B cell (primary cell): Measurements from ENCODE around the genes OTOP2, GGA3 and GRB2.

GRCh38 chr17:74923499-74923890 lies 440 bp upstream of the USH1G start:
- PRO-cap: no peak
- CAGE, long polyA plus RNA: no peak

DNA sequence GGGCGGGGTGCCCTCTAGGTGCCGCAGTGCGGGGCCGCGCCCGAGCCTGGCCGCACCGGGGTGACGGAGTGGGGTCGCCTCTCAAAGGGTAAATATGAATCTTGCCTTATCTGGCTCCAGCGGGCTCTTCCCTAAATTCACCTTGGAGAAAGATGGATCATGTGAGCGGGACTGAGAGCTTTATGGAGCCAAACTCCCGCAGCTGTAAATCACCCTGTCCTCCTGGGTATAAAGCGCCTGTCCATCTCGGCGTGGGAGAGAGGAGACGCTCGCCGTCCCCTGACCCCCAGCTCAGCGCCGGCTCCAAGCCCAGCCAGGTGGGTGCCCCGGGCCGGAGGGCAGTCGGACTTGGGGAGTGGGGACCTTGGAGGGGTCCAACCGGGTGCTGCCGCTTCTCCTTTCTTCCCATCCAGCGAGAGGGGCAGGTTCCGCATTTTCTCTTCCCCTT lies at the start of gene OTOP2:
TSS of gene OTOP2 (plus strand) at position 257 of the 448 bp plus-strand sequence.
- PRO-cap: no peak
- CAGE, long polyA plus RNA: no peak

DNA sequence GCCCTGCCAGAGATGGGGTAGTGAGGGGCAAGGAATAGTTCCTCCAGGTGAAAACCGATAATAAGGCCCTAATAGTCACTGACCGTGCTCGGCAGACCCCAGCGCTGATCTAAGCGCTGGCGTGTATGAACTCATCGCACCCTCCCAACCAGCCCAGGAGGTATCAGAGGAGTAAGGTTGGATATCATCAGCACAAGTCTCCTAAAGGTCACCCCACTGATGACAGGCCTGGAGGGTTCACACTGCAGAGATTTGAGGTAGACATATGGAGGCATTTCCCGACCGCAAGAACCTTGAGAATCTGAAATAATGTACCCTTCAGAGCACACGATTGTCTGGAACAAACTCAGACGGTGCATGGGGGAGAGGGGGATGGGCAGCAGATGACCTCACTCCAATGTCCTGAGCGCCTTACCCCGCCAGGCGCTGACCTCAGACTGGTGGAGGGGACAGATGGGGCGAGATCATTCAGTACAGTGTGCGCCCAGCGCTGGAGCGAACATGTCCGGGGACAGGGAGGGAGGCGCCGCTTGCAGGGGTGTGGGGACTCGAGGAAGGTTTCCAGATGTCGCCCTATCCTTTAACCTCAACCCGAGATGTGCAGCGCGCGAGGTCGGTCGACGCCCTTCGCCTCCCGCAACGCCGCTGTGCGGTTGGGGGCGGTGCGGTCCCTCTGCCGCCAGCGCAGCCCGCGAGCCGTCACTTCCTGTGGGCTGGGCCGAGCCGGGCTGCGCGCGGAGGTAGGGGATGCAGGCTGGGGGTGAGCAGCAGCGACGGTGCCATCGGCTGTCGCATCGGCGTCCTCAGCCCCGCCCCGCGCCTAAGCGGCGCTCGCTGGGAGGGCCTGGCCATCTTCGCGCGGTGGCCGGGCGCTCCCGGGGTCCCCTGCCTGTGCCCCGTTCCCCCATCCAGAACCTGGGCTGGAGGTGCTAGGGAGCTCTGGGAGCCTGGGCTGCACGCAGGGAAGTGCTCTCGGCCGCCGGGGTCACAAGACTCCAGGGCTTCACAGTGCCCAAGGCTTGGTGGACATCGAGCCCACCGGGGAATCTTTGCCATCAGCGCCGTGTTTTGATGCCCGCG lies 5.4 kb upstream of the CDR2L start:
- PRO-cap: unidirectional peak, plus-strand start at position 435 of the sequence; bidirectional peak, plus-strand start at position 752 of the sequence, minus-strand start at position 649 of the sequence
- CAGE, long polyA plus RNA: no peak

GRCh38 chr17:74982740-74983155 lies 4.7 kb upstream of the CDR2L start:
- PRO-cap: no peak
- CAGE, long polyA plus RNA: no peak

- PRO-cap: no peak
- CAGE, long polyA plus RNA: no peak
Measured at GRCh38 chr17:75019422-75020032, 7.1 kb downstream of the MRPL58 start.

GRCh38 chr17:75032208-75032779 lies 14.5 kb downstream of the ATP5PD start:
- PRO-cap: no peak
- CAGE, long polyA plus RNA: no peak

- PRO-cap: no peak
- CAGE, long polyA plus RNA: no peak
Measured at GRCh38 chr17:75047755-75048112, 709 bp downstream of the KCTD2 start.

- PRO-cap: no peak
- CAGE, long polyA plus RNA: no peak
Measured at GRCh38 chr17:75059762-75060178, 12.7 kb downstream of the KCTD2 start.

DNA sequence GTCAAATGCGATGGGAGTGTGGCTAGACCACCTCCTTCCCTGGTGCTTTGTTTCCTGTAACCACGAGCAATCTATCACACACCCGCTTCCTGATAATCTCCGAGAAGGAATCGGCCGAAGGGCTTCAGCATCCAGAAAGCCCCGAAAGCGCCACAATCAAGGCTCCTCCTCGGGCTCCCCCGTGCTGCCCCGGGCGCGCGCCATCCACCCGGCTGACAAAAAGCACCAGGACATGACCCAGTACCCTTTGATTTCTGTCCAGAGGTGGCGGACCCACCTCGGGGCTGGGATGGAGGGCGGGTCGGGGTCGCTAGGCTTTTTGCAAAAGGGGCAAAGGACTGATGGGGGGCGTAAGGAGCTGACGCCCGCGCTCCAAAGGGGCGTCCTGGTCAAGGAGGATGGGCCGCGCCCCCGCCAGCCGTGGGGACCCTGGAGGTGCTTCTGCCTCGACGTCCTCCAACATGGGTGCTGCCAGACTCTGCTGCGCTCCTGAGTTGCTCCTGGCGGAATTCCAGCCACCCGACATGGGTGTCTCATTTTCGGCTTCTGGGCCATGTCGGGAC lies 636 bp upstream of the ARMC7 start:
- PRO-cap: no peak
- CAGE, long polyA plus RNA: no peak

DNA sequence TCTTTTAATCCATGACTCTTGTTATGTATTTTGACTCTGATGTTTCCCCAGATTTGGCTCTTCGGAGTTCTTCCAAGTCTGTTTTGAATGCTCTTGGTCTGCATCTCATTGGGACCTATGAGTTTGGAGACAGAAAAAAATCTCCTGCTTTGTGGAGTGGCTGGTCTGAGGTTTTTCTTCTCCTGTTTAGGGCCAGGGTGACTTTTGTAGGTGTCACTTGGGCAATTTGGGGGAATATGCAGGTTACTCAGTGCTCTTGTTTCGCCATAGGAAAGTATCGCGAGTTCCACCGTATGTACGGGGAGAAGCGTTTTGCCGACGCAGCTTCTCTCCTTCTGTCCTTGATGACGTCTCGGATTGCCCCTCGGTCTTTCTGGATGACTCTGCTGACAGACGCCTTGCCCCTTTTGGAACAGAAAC lies 27.0 kb downstream of the GGA3 start:
- PRO-cap: no peak
- CAGE, long polyA plus RNA: no peak

GRCh38 chr17:75237485-75238680 lies 23.5 kb downstream of the GGA3 start:
- PRO-cap: no peak
- CAGE, long polyA plus RNA: no peak

GRCh38 chr17:75251756-75252171 lies 9.6 kb downstream of the GGA3 start:
- PRO-cap: no peak
- CAGE, long polyA plus RNA: no peak

DNA sequence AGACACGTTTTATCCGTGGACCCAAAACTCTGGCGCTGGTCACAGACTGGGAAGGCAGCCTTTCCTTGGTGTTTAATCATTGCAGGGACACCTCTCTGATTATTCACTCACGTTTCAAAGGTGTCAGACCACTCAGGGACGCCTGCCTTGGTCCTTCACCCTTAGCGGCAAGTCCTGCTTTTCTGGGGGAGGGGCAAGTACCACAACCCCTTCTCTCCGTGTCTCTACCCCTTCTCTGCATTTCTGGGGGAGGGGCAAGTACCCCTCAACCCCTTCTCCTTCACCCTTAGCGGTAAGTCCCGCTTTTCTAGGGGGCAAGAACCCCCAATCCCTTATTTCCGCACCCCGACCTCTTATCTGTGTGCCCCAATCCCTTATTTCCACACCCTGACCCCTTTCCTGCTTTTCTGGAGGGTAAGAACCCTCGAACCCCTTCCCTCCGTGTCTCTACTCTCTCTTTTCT lies 8.0 kb downstream of the GGA3 start:
- PRO-cap: no peak
- CAGE, long polyA plus RNA: no peak

DNA sequence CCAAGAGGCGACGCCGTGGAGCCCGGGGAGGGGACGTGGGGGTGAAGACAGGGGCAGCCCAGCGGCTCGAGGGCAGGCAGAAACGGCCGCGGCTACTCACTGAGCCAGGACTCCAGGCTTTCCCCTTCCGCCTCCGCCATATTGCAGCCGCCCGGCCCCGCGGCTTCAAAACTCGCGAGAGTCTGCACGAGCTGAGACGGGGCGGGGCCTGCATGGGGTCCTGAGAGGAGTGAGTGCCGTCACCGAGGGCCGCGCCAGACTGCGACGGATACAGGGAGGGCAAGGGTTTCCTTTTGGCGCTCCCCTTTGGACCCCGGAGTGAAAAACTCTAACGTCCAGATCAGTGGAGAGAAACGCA lies at the start of gene GGA3:
TSS of gene GGA3 (minus strand) at position 159 of the 358 bp plus-strand sequence.
- PRO-cap: bidirectional peak, plus-strand start at position 257 of the sequence, minus-strand start at position 159 of the sequence
- CAGE, long polyA plus RNA: start-site peak on the minus strand centred at position 149 of the sequence, 12 bp wide, 61 and 41 reads in 2 replicates

DNA sequence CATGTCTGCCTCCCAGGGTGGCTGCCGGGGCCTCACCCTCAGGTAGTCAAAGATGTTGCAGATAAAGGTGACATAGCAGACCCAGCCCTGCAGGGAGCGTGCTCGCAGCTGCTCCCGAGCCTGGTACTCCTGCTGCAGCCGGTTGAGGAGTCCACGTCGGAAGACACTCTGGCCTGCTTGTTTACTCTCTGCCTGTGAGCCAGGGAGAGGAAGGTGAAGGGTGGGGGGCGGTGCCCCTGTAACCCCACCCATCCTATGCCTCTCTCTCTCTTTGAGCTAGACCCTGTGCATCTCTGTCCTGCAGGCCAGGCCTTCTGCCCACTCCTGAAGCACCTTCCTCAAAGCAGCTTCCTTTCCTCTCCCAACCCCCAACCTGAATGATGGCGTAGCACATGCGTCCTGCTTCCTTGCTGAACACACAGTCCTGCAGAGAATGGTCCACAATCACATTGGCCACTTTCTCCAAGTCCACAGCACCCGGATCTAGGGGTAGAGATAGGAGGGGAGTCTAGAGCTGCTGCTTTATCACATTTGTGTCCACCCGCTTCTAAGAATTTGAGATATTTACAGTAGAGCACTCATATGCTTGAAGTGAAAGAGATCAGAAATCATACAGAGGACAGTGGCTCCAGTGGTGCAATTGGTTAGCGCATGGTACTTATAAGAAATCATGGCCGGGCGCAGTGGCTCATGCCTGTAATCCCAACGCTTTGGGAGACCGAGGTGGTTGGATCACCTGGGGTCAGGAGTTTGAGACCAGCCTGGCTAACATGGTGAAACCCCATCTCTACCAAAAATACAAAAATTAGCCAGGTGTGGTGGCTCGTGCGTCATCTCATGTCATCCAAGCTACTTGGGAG lies 3.1 kb downstream of the MIF4GD start:
- PRO-cap: no peak
- CAGE, long polyA plus RNA: no peak

GRCh38 chr17:75288591-75289053 lies 611 bp downstream of the SLC25A19 start:
- PRO-cap: unidirectional peak, plus-strand start at chr17:75288947
- CAGE, long polyA plus RNA: no peak

DNA sequence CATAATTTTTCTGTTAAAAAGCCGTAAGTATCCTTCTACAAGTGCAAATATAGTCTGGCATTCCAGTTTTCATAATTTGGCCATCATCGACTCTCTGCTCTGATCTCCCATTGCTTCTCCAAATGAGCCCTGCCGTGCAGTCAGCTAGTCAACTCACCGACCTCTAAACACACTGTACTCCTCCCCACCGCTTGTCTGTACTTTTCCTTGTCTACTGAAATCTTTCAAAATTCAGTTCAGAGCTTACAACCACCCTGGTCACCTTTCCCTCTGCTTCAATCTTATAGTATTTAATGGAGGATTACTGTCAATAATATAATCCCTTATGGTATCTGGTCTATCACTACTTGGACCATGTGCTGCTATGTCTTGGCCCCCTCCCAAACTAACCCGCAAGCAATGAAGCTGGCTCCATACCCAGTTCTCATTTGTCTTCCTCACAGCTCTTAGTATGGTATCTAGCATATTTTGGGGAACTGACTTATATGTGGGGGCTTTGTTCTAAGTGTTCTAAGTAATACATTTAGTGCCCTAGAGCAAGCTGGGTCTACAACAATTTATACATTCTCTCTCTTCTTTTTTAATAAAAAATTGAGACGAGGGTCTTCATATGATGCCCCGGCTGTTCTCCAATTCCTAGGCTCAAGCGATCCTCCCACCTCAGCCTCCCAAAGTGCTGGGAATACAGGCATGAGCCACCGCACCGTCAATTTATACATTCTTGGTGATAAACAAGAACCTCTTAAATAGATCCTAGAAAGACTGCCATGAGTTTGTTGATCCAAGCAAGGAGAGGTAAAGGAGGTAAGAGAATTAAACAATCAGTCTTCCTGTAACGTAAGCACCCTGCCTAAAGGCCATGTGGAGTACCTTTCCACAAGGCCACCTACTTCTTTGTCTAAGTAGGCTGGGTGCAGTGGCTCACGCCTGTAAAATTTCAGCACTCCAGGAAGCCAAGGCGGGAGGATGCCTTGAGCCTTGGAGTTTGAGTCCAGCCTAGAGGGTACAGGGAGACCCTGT lies 52.9 kb upstream of the SLC25A19 start:
- PRO-cap: unidirectional peak, minus-strand start at position 280 of the sequence
- CAGE, long polyA plus RNA: no peak

DNA sequence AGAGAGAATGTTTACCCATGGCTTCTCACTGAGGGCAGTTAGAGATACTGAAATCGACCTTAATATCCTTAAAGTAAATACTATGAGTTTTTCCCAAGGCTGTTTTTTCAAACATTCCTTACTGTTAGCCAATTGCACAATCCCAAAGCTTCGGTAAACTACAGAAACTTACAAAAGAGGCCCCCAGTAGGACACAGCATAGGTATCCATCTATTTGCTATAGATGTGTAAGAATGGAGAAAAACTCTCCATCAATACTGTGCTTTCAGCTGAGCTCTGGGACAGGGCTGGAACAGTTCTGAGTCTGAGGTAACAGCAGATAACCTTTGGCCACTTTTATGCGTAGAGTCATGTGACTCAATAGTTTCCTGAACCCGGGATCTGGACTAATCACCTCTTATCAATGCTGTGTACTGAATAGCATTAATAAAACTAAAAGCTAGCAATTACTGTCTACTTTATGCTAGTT lies 22.4 kb downstream of the GRB2 start:
- PRO-cap: no peak
- CAGE, long polyA plus RNA: no peak

- PRO-cap: bidirectional peak, plus-strand start at chr17:75405130, minus-strand start at chr17:75404926
- CAGE, long polyA plus RNA: no peak
Measured at GRCh38 chr17:75404665-75405386, 652 bp downstream of the GRB2 start.

DNA sequence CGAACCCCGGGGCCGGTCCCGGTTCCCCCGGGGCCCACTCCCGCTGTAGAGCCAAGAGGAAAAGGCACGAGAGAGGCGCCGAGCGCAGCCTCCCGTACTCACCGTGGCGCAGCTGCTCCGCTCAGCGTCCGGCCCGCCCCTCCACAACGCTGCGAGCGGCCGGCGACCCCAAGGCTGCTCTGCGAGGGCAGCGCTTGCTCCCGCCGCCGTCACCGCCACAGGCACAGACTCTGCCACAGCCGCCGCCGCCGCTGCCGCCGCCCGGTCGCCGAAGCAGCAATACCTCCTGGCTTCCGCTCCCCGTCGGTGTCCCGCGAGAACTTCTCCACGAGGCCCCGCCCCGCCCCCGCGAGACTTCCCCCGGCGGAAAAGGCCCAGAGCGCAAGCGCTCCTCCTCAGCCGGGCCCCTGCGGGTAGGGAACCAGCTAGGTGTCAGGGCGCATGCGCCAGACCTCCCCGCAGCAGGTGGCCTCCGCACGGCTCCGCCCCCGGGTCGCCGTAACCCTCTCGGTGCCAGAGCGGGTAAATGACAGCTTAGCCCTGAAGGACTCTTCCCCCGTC lies at the start of gene GRB2:
TSS of gene GRB2 (minus strand) at position 292 of the 561 bp plus-strand sequence.
- PRO-cap: unidirectional peak, minus-strand start at position 253 of the sequence
- CAGE, long polyA plus RNA: start-site peak on the minus strand centred at position 128 of the sequence, 36 bp wide, 159 and 195 reads in 2 replicates; start-site peak on the minus strand centred at position 291 of the sequence, 23 bp wide, 1,739 and 2,007 reads in 2 replicates